A375 (cell line): ENCODE measurements around the gene SKOR1.

- RAMPAGE, long total RNA = no peak
Observed at GRCh38 chr15:67032879-67033386, 32.5 kb upstream of the SMAD3 start.

DNA sequence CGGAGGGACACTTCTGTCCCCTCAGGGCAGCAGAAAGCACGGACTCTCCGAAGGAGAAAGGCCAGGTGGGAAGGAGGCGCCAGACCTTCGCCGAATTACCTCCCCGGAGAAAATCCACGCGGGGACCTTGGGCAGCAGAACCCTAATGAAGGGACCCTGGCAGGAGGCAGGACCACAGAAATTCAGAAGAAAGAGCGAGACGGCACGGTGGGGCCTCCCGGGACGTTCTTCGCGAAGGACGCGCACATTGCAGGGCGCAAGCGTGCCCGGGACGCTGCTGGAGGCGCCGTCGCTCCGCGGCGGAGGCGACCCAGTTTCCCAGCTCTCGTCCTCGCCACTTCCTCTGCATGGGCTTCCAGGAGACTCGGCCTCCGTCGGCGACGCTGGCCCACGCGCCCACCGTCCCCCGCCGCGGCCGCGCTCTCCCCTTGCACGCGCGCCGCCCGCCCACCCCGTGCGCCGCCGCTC is 31.9 kb upstream of the SMAD3 start:
- RAMPAGE, long total RNA = no peak

DNA sequence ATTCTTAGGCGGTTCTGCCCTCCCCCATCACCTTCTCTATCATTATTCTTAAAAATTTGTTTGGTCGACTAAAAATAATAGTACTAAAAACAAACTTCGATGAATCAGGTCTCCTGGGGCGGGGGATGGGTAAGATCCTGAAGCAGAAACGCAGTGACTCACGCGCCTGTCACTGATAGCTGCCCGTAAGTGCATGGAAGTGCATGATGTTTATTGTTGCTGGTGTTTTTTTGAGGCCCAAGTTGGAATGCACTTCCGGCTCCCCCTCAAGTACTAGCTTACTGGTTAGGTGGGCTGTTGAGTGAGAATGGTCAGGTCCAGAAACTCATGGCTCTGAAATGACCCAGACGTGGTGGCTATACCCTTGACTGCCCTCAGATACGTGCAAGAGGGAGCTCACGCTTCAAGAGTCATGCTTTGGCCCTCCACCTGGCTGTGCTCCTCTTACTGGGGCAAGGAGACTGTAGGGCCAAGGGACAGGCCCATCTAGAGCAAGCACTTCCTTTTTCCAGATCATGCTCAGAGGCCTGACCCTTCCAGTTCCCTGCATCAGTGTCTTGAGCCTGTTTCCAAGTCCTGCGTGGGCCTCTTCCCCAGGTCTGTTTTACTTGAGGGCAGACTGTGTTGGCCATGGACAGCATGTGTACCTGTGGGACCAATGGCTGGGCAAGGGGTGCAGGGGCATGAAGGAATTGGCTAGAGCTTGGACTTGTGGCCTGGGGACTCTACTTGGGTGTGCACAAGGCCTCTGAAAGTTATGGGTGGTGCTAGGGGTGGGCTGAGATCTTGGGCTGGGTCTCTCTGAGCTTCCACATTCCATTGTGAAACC is 11.0 kb downstream of the SMAD3 start:
- RAMPAGE, long total RNA = no peak

- RAMPAGE, long total RNA = no peak
Observed at GRCh38 chr15:67079337-67080141, 14.1 kb downstream of the SMAD3 start.

DNA sequence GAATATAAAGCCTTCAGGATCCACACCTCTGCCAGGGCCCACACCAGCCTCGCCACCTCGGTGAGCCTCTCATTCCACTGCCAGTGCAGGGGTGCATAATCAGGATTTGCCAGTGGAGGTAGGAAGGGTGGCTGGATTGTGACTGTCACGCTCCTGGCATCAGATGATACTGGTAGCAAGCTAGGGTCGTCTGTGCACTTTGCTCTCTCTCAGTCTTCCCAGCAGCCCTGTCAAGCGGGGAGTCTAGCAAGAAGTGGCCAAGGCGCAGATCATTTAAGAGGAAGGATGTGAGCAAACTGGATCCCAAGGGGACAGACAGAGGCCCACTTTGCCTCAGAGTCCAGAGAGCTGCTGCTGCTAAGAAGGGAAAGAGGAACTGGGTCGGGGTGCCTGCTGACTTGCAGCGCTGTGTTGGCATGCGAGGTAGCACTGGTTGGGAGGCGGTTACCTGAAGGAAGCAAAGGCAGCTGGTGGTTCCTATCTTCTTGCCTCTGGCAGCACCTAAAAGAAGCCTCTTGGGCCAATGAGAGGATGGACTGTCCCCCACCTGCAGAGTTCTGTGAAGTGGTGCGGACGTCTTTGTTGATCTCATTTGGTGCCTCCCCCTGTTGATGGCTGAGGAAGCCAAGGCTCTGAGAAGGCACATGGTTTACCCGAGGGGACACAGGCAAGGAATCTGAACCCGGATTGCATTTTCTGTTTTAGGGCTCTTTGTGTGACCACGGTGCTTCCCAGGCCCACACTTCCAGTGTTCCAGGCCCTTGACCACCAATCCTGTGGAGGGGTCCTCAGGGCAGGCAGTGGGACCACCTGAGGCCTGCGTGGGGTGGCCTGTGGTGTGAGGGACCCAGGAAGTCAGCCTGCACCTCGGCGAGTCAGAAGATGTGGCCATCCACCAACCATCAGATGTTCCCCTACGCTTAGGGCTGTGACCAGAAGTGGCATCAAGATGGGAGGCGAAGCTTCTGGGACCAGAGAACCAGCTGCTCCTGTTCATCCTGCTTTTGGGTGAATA is 28.2 kb downstream of the SMAD3 start:
- RAMPAGE, long total RNA = no peak

DNA sequence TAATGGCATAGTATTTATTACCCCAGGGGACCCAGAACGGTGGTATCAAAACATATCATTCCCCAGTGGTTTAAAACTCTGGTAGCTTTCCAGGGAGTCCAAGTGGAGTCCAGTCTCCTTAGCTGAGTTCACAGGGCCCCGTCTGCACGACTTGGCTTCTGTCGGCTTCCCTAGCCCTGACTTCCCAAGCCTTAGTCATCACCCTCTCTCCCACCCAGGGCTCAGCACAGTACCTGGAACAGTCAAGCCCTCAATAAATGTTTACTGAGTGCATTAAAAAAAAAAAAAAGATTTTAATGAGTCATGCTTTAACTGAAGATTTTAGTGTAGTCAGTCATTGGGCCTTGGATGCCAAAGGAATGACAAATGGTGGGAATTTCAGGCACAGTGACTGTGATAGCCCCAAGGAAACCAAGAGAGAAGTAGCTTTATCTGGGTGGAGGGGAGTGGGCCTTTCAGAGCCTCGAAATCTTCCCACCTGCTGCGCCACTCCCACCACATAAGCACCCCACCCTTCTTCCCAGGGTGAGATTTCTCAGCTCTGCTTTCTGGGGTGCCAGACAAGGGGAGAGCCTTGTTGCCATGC is 41.6 kb downstream of the SMAD3 start:
- RAMPAGE, long total RNA = no peak

DNA sequence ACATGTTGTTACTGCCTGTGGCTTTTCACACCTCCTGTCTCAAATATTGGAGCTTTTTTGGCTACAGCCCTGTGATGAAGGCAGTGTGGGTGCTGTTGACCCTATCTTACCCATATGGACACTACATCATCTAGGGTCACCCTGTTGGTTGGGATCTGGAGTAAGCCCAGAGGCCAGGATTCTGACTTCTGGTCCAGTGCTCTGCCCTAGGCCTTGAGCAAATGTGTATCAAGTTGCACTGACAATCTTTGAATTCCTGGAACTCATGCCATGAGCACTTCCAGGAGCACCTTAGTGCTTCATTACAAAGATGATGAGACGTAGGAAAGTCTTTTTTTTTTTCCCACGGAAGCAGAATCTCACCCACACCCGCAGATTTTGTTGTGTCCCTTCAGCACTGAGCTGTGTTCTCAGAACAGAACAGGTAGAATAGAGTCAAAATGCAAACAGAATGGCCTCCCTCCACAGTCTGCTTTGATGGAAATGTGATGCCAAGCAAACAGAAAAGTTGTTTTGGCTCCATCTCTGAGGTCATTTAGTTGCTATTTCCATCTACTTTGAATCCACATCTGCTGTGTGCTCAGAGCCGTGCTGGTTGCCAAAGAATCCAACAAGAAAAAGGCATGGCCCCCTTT is 49.6 kb downstream of the SMAD3 start:
- RAMPAGE, long total RNA = no peak

- RAMPAGE, long total RNA = no peak
Observed at GRCh38 chr15:67119964-67120380, 54.6 kb downstream of the SMAD3 start.

DNA sequence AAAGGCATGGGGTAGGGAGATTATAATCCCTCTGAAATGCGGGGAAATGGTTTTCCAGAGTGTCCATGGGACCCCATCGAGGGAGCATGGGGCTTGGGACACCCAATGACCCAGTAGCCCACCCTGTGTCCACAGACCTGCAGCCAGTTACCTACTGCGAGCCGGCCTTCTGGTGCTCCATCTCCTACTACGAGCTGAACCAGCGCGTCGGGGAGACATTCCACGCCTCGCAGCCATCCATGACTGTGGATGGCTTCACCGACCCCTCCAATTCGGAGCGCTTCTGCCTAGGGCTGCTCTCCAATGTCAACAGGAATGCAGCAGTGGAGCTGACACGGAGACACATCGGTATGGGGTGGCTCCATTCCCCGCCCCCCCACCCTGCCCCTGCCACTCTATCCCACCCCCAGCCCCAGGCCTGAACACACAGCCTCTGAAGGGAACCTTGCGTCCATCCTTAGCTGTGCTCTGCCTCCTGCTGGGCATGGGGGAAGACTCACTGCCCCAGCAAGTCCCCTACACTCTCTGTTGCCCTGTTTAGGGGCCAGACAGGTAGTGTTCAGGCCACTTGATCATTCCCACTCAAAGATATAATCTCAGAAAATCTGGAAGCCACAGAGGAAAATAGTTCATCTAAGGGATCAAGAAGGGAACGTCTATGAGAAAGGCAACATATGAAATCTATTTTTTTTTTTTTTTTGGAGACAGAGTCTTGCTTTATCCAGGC is 73.2 kb downstream of the AAGAB start:
- RAMPAGE, long total RNA = no peak

DNA sequence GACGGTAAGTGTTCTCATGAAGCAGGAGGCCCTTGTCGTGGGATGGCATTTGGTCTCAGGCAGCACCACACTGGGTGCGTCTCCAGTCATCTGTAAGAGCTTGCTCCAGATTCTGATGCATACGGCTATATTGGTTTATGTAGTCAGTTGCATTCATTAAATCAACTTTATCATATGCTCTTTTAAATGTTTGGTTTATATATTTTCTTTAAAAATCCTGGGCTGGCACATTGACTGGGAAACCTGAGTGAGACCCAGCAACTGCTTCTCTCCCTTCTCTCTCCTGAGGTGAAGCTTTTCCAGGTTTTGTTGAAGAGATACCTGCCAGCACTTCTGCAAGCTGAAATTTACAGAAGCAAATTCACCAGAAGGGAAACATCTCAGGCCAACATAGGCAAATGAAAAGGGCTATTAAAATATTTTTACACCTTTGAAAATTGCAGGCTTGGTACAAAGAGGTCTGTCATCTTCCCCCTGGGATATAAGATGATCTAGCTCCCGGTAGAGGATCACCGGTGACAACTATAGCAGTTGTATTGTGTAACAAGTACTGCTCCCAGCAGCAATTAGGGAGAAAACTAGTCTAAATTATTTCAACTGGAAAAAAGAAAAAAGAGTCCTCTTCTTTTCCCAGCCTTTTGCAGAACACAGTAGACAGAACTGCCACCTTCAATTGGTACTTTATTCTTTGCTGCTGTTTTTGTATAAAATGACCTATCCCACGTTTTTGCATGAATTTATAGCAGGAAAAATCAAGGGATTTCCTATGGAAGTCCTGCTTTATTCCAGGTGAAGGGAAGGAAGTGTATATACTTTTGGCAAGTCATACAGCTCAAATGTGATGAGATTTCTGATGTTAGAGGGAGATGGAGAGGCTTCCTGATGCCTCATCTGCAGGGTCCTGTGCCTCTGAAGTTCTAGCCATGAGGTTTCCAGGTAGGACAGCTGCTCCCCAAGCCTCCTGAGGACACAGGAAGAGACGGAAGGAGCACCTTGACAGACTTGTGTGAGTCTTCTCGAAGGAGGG is 62.8 kb downstream of the AAGAB start:
- RAMPAGE, long total RNA = no peak

DNA sequence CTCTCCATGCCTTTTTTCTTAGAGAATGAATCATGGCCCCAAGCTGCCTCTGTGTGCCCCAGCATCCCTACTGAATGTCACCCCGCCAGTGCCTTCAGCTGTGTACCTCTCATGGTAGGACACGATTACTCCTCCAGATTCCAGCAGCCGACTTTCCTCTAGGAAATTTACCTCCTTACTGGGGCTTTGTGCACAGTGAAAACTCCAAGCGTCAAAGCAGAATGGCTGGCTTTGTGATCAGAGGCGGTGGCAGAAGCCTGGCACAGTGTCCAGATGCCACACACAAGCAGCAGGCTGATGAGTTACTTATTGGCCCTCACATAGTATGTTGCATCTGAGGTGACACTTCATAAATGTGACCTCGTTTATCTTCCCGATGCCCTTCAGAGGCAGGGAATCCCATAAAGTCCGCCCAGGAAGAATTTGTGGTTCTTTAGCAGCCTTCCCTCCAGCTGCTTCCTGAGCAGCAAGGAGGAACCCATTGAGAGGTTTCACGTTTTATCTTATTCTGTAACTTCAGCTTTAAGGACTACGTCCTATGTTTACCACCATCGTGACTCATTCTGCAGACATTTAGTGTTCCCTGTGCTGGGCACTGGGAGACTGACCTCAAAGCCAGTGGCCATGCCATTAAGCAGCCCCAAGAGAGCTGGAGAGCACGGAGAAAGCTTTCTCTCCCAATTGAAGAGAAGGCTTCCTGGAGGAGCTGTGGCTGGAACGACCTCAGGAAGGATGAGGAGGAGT is 107.1 kb upstream of the C15orf61 start:
- RAMPAGE, long total RNA = no peak

DNA sequence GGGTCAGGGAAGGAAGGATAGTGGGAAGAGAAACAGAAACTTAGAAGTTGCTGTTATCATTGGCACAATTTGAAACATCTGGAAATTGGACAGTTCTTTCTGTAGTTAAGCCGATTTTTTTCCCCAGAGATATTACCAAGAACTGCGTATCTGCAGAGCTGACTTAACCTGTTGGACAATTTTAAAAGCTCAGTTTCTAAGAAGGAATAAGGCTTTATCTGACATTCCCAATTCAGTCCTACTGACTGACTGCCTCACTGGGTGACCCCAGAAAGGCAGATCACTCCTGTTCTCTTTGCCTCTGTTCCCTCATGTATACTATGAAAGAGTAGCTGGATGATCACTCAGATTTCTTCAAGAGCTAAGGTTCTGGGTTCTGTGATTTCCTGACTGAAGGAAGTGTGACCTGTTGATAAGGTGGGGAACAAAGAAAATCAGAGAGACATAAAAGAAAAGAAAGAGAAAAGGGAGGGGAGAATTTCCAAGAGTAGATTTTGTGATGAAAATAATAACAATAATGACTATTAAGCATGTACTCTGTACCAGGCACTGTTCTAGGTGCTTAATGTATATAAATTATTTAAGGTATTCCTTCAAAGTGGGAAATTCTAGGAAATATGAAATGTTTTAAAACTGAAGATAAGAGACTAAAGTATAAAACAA is 128.4 kb downstream of the MAP2K5 start:
- RAMPAGE, long total RNA = no peak

GRCh38 chr15:67784215-67784836 is 41.0 kb upstream of the SKOR1 start:
- RAMPAGE, long total RNA = no peak

DNA sequence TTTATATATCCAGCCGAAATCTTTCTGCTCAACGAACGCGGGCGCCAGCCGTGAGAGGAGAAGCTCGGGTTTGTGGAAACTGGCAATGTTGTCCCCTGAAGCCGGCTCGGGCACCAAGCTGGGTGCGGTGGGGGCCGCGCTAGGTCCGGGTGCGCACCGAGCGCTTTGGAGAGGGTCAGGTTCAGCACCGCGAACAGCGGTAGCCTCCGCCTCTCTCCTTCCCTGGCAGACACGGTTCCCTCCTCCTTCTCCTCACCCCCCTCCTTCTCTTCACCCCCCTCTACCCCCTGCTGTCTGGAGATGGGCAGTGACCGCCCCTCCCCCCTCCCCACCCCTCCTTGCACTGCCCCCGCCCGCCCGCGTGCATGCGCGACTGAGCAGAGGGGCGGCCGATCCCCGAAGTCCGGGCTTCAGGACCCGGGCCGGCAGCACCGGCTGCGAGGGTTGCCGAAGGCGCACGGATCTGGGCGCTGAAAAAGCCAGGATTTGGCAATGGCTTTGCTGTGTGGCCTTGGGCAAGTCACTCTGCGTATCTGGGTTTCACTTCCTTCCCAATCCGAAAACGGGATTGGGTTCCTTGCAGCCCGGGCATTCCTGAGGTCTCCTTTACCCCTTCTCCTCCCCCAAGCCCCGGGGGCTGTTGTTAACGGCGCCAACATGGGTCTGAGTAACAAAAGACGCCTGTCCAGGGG is at the start of gene SKOR1:
TSS of gene SKOR1 (plus strand) at position 399 of the 692 bp plus-strand sequence.
- RAMPAGE, long total RNA = no peak

DNA sequence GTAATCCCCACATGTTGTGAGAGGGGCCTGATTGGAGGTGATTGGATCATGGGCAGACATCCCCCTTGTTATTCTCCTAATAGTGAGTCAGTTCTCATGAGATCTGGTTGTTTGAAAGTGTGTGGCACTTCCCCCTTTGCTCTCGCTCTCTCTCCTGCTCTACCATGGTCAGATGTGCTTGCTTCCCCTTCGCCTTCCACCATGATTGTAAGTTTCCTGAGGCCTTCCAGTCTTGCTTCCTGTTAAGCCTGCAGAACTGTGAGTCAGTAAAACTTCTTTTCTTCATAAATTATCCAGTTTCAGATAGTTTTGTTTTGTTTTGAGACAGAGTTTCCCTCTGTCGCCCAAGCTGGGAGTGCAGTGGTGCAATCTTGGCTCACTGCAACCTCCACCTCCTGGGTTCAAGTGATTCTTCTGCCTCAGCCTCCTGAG is 26.0 kb downstream of the SKOR1 start:
- RAMPAGE, long total RNA = no peak

DNA sequence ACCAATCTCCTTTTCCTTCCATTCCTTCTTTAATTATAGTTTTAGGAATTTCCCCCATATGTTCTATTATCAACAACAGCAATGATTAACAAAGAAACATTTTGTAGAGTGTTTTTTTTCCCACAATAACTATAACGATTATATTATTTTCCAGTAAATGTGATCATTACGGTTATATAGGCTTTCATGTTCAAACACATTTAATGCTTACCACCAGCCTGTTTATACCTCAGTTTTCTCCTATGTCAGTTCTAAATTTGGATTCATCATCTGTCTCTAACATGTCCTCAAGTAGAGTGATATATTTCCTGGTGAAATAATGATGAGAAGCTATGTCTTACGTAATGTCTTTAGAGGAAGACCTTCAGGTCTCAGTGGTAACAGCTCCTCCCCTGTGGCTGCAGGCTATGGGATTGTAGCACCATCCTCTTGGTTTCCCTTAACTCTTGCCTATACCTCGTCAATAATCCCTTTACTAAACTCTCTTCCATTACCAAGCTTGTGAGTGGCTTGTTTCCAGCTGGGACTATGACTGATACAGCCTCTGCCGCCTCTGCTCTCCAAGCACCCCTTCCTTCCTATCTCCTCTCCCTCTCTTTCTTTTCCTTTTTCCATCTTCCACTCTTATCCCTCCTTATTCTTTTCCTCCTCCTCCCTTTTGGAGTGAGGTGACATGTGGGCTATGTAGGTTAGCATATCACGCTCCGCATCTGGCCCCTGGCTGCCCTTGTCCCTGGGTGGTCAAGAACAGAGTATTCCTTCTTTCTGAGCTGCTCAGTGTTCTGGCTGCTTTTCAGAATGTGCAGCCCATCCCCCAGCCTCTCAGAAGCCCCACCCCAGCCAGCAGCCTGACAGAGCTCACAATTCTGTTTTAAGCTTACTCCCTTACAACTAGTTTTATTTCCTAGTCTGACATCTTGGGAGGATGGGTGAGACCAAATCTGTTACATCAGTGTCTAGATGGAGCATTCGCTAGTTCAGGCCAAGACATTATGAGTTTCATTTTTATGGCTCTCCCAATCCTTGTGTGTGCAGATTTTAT is 89.3 kb downstream of the SKOR1 start:
- RAMPAGE, long total RNA = no peak

DNA sequence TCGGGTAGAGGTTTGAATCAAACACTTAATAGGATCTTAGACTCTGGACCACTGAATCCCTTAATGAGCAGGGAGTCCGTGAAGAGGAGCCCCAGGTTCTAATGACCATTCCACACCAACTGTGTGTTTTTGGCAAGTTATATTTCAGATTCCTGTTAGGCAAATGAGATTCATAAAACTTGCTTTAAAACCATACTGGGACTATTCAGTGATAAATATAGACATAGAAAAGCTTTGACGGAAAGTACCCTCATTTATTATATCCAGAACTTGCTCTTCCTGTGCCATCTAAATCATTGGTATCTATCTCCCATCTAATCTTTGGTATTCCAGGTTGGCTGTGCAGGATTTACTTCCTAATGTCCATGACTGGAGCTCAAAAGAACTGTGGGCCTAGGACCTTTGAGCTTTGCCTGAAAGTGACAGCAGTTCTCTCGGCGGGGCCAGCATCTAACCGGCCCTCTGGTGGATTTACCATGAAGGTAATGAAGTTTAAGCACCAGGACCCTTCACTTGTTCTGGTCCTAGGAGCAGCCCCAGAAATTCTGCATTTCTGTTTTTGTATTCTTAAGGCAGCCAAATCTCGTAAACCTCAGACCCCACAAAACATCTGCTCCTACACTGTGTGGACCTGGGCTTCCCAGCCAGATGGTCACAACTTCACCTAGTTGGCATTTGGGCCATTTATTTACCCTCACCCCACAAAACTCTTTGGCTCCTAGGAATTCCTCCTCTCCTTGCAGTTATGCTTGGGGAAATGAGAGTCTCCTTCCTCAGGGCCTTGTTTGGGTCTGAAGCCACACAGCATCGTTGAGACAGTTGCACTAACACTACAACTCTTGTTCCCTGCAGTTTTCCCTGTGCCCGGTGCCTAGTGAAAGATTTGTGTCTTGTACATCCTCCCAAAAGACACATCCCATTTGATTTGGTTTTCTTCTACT is 13.0 kb downstream of the CALML4 start:
- RAMPAGE, long total RNA = no peak

- RAMPAGE, long total RNA = no peak
Observed at GRCh38 chr15:68207105-68208085, 2.3 kb upstream of the CALML4 start.

GRCh38 chr15:68256346-68257465 is 20.8 kb upstream of the FEM1B start:
- RAMPAGE, long total RNA = no peak

DNA sequence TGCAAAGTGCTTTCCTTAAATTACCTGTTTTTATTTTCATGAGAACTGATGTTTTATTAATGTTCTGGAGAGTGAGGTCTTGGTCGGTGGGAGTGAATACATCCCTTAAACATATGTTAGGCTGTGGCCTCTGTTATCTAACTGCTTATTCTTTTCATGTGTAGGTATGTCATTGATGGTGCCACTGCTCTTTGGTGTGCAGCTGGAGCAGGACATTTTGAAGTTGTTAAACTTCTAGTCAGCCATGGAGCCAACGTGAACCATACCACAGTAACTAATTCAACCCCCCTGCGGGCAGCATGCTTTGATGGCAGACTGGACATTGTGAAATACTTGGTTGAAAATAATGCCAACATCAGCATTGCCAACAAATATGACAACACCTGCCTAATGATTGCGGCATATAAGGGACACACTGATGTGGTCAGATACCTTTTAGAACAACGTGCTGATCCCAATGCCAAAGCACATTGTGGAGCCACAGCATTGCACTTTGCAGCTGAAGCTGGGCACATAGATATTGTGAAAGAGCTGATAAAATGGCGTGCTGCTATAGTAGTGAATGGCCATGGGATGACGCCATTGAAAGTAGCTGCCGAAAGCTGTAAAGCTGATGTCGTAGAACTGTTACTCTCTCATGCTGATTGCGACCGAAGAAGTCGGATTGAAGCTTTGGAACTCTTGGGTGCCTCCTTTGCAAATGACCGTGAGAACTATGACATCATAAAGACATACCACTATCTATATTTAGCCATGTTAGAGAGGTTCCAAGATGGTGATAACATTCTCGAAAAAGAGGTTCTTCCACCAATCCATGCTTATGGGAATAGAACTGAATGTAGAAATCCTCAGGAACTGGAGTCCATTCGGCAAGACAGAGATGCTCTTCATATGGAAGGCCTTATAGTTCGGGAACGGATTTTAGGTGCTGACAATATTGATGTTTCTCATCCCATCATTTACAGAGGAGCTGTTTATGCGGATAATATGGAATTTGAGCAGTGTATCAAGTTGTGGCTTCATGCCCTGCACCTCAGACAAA is 12.2 kb downstream of the FEM1B start:
- RAMPAGE, long total RNA = no peak